OCI-LY7 (cell line): ENCODE measurements around the gene TMEM161B.

- PRO-cap, result no peak
- RAMPAGE, long total RNA, result no peak
Observed at GRCh38 chr5:83368222-83368754, 103.3 kb upstream of the VCAN start.

DNA sequence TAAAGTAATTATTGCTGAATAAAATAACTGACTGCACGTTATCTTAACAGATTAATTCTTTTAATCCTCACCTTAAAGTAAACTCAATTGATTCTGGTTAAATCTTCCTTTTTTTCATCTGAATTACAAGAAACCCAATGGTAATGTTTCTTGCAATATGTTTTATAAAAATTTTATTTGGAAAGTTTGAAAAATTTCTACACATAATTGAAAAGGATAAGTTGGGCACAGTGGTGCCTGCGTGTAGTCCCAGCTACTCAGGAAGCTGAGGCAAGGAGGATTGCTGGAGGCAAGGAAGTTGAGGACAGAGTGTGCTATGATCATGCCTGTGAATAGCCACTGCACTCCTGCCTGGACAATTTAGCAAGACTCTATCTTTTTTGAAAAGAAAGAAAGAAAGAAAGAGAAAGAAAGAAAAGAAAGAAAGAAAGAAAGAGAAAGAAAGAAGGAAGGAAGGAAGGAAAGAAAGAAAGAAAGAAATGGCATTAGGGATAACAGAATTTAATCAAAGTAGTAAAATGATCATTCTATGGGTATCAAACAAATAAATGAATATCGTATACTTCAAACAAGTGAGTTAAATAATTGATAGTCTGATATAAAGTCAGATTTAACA, 37.2 kb downstream of the VCAN start:
- PRO-cap, result no peak
- RAMPAGE, long total RNA, result no peak

- PRO-cap, result no peak
- RAMPAGE, long total RNA, result no peak
Observed at GRCh38 chr5:83553340-83553692, 81.8 kb downstream of the VCAN start.

DNA sequence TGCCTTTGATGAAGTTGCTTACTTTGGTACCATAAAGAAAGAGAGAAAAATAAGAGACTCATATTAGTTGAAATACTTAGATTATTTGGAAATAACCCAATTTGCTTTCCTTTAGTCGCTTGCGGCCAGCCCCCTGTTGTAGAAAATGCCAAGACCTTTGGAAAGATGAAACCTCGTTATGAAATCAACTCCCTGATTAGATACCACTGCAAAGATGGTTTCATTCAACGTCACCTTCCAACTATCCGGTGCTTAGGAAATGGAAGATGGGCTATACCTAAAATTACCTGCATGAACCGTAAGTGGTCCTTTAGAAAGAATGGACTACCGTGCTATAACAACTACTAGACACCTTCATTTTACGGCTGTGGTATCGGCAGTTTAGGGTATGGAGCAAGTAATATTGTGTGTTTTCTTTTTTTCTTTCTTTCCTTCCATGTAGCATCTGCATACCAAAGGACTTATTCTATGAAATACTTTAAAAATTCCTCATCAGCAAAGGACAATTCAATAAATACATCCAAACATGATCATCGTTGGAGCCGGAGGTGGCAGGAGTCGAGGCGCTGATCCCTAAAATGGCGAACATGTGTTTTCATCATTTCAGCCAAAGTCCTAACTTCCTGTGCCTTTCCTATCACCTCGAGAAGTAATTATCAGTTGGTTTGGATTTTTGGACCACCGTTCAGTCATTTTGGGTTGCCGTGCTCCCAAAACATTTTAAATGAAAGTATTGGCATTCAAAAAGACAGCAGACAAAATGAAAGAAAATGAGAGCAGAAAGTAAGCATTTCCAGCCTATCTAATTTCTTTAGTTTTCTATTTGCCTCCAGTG, 108.5 kb downstream of the VCAN start:
- PRO-cap, result no peak
- RAMPAGE, long total RNA, result no peak

DNA sequence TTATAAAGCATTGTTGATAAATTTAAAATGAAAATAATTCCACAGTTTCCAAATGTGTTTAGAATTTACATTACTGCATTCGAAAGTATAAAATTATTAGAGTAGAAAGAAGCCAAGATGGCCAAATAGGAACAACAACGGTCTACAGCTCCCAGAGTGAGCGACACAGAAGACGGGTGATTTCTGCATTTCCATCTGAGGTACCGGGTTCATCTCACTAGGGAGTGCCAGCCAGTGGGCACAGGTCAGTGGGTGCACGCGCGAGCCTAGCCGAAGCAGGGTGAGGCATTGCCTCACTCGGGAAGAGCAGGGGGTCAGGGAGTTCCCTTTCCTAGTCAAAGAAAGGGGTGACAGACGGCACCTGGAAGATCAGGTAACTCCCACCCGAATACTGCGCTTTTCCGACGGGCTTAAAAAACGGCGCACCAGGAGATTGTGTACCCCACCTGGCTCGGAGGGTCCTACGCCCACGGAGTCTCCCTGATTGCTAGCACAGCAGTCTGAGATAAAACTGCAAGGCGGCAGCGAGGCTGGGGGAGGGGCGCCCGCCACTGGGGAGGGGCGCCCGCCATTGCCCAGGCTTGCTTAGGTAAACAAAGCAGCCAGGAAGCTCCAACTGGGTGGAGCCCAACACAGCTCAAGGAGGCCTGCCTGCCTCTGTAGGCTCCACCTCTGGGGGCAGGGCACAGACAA, 979.2 kb upstream of the COX7C start:
- PRO-cap, result no peak
- RAMPAGE, long total RNA, result no peak

DNA sequence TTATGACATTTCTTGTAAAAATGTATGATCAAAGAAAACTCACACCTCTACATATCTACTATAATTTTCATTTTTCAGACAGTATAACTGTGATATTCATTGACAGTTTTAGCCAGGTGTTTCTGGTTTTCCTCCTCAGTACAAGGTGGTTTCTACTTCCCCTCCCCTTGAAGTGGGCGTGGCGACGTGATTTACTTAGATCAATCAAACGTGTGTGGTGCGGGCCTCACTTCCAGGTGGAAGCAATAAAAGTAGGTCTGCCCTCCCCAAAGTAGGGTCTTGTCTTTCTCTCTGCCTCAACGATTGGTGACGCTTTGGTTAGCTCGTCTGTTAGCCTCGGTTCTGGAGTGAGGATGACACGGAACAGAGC, 48.2 kb downstream of the COX7C start:
- PRO-cap, result unidirectional peak, plus-strand start at position 229 of the sequence
- RAMPAGE, long total RNA, result no peak

DNA sequence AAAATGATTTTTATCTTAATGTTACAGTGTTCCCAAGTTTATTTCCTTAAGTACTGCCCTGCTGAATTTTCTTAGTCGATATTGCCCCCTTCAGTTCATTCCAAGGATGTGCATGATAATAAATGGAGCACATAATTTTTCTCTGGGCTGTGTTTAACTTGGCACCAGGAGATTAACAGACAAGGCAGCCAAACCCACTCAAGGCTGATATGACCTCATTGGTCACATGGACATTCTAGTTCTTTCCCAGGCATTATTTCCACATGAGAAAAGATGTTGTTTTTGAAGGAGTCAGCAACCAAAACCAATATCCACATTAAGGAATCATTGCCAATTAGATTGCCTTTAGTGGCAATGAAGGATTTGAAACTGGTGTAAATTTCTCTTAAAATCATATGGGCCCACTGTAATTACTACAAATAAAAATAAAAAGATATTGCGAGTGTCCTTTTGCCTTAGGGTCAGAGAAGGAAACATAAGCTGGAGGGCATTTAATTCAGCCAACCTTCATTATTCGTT, 61.9 kb downstream of the COX7C start:
- PRO-cap, result no peak
- RAMPAGE, long total RNA, result no peak

DNA sequence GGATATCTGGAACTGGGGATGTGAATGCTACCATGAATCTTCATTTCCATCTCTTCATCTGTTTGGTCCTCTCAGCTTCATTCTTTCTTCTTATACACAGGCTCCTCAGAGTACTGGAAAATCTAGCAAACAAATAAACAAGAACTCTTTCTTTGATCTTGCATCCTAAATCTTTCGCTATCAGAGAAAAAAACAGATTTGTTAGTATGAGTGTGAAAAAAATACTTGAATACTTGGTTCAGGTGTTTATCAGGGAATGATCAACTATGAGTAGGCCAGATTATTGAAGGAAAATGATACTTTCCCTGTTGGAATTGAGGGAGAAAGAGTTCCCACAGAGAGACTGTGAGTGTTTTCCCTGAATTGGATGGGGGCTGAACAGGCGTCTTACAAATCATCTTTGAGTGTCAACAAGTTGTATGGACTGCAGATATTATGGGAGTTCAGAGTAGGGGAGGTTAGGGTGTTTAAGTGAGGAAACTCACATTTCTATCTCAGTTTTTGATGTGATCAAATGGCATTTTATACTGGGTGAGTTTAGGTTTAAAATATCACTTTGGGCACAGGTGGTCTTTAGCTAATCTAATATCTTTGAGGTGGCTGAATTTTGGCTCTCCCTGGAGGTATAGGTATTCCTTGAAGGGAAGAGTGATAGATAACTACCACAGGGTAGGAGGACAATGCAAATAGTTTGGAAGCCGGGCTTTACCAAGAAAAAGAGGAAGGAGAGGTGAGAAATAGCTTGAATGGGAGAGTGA, 45.2 kb downstream of the RASA1 start:
- PRO-cap, result no peak
- RAMPAGE, long total RNA, result no peak

DNA sequence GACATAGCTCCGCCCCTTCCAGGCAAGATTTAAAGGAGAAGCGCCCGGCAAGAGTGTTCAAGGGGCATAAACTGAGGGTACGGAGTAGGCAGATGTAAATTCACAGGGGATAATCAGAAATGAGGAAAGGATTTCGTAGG, 212 bp upstream of the CCNH start:
- PRO-cap, result bidirectional peak, plus-strand start at position 56 of the sequence, minus-strand start outside the sequence
- RAMPAGE, long total RNA, result no peak

- PRO-cap, result no peak
- RAMPAGE, long total RNA, result no peak
Observed at GRCh38 chr5:87770391-87771144, 357.8 kb upstream of the CCNH start.

GRCh38 chr5:88143132-88143674, 125.4 kb downstream of the TMEM161B start:
- PRO-cap, result no peak
- RAMPAGE, long total RNA, result no peak

DNA sequence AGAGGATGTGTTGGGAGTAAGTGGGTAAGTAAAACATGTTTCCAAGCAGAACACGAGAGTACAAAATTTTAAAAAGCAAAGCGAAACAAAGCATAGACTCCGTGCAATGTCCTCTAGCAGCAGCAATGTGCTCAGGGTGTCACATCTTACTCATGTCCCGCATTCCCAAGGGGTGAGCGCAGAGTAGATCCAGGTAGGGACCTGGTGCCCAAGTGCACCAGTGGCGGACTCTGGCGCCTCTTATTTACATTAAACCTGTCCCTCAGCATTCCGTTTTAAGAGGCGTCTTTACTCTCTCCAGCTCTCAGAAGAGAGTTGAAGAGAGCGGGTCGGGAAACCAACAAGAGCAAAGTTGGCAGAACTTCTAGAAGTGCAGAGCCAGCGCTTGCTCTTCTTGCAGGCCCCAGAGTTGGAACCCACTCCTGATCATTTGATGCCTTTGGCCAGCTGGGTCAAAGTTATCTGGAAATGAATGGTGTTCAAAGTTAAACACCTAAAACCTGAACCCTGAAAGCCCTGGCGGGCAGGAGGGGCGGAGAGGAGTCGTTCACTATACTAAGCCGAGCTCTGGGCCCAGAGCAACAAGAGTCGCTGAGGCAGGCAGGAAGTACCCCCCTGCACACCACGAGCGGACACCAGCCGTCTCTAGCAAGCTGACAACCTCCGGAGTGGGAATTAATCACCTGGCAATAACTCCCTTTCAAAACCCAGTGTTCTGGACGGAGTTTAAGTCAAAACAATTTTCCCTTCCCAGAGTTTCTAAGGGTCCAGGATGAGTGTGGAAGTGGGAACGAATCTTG, 122.9 kb downstream of the TMEM161B start:
- PRO-cap, result no peak
- RAMPAGE, long total RNA, result no peak

DNA sequence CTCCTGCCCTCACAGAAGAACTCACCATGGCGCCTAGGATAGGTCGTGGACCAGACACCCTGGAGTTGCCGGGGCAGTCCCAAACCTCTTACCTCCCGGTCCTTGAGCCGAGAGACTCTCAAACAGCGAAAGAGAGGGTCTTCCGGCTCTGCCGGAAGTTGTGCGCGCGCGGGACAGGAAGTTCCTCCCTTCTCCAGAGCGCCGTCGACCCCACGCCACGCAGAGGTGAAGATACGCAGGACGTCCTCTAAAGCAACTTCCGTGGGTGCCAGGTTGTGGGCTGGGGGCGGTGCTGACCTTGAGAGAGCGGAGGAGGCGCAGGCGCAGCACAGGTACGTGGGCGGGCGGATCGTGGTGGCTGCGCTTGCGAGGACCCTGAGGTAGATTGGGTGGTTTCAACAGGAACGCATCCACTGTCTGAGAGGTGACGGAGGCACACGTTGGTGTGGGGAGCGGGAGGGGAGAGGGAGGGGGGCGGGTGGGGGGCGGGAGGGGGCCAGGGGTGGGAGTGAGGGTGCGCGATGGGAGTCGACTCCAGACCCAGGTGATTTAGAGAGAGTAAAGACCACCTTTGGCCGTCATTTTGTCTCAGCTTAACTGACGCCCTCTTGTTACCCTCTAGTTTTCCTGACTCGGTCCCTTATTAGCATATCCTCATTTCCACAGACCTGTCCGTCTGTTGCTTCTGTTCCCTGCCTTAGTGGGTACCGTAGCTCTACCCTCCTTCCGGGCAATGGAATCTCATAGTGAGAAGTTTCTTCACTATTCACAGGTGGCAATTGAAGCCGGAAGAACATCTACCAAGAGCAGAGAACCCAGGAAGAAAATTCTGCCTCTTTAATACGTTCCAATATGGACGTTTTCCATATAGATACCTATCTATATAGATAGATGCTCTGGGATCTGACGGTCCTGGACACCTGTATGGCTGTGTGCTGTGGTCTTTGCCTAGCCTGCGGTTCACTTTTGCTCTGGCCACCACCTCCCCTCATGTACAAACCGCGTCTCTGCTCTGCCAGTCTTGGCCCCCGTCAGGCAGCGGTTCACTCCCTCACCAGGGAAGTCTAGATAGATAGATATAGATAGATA, at the start of gene TMEM161B:
Gene TMEM161B (minus strand): TSS at position 150 of the 1,089 bp plus-strand sequence.
- PRO-cap, result bidirectional peak, plus-strand start at position 329 of the sequence, minus-strand start at position 134 of the sequence; bidirectional peak, plus-strand start at position 621 of the sequence, minus-strand start at position 599 of the sequence; bidirectional peak, plus-strand start at position 762 of the sequence, minus-strand start at position 735 of the sequence; unidirectional peak, minus-strand start at position 1,035 of the sequence
- RAMPAGE, long total RNA, result no peak

GRCh38 chr5:88673187-88673851, 209.7 kb downstream of the MEF2C start:
- PRO-cap, result unidirectional peak, minus-strand start at chr5:88673325
- RAMPAGE, long total RNA, result no peak

GRCh38 chr5:88677920-88678932, 204.8 kb downstream of the MEF2C start:
- PRO-cap, result no peak
- RAMPAGE, long total RNA, result no peak

DNA sequence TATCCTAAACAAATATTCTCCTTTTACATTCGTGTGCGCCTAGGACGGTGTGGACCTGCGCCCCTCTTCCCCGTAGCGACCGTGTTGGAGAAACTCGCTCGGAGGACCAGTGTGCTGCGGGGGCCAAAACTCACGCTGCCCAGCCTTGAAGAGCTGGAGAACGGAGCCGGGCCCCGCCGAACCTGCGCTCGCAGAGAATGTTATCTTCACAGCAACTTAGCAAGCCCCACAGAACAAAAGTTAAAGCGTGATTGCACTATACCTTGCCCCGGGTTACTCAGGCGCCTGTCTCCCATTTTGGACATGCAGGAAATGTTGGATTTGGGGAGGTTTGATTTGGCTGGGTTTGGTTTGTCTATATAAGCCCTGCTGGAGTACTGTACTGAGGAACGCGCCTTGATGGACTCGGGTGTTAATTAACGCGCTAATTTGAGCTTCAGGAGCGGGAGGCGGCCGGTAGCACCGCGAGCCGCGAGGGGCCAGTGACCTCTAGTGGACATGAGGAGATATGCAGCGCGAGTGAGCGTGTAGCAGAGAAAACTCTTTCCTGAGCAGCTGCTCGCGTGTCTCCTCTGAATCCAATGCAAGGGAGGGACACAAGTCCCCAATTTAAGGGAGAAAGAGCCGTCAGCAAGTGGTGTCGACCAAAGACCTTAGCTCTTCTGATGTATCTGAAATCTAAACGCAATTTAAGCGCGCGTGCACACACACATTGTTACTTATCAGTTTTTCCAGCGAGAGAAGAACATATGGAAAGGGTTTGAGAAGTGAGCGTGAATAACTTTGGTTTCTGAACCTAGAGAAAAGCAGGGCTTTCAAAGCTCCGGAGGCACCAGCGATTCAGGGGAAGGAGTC, 192.1 kb downstream of the MEF2C start:
- PRO-cap, result no peak
- RAMPAGE, long total RNA, result no peak

DNA sequence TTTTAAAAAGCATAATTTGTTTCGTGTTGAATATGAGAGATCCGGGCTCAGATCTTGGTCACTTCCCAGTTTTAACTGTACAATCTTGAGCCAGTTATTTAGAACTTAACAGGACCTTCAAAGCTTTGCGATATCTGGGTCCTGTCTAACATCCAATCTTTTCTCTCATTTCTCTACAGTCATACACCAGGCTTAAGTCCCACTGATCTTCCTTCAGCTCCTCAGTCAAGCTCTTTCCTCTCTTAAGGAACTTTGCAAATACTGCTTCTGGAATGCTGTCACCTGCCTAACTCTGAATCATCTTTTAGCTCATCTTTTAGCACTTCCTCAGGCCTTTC, 63.7 kb downstream of the MEF2C start:
- PRO-cap, result no peak
- RAMPAGE, long total RNA, result no peak

GRCh38 chr5:88886696-88887246, 3.8 kb upstream of the MEF2C start:
- PRO-cap, result no peak
- RAMPAGE, long total RNA, result no peak

DNA sequence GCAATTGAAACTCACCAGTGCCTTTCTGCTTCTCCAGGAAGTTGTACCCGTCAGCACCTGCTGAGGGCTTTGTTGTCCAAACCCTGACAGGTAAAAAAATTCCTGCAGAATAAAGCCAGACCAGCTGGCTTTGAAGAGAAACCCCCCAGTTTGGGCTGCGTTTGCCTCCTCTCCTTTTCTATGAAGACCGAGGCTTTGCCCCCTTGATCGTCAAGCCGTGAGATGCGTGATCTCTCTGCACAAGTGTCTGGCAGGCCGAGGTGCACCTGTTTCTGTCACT, 20.9 kb upstream of the MEF2C start:
- PRO-cap, result no peak
- RAMPAGE, long total RNA, result no peak

- PRO-cap, result no peak
- RAMPAGE, long total RNA, result no peak
Observed at GRCh38 chr5:90073387-90074127, 336.0 kb downstream of the CETN3 start.